Tibial nerve (tissue), 3 donors: ENCODE data around the genes GAGE10, GAGE12J, GAGE12F, EZHIP, NUDT11, CENPVL2 and MAGED4B.

GRCh38 chrX:49230725-49231330 lies 2.3 kb downstream of the CACNA1F start:
- PRO-cap: no peak
- RAMPAGE, long total RNA, 3 experiments: no peak in any of the 3 experiments

- PRO-cap: no peak
- RAMPAGE, long total RNA, 3 experiments: no peak in any of the 3 experiments
These were observed 2.3 kb upstream of the FOXP3 start for GRCh38 chrX:49266746-49267179.

- PRO-cap: no peak
- RAMPAGE, long total RNA, 3 experiments: no peak in any of the 3 experiments
These were observed at the start of gene GAGE10 for GRCh38 chrX:49303196-49303939. Gene GAGE10 (plus strand): TSS chrX:49303646.

DNA sequence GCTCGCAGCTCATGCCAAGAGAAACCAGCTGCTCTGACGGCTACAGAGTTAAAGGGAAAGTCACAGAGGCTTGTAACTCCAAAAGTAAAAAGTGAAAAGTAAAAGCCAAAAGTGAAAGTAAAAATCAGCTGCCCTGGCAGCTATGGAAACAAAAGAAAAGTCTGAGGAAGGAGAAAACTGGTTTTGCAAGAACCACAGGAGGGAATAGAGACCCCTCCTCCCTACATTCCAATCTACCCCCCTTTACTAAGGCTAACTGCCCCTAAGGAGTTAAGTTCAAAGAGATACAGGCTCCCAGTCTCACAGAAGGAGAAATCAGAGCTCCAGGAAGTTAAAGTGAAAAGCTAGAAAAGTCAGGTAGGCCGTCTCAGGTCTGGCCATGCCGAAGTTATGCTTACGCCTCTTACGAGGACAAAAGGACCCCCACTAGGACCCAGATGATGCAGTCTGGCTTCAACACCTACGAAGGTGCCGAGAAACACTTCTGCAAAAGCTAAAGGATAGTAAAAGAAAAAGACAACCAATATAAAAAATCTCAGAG lies 6.1 kb downstream of the GAGE10 start:
- PRO-cap: no peak
- RAMPAGE, long total RNA, 3 experiments: no peak in any of the 3 experiments

- PRO-cap: no peak
- RAMPAGE, long total RNA, 3 experiments: no peak in any of the 3 experiments
These were observed at the start of gene GAGE12J for GRCh38 chrX:49321958-49322266. Gene GAGE12J (plus strand): TSS chrX:49322037.

DNA sequence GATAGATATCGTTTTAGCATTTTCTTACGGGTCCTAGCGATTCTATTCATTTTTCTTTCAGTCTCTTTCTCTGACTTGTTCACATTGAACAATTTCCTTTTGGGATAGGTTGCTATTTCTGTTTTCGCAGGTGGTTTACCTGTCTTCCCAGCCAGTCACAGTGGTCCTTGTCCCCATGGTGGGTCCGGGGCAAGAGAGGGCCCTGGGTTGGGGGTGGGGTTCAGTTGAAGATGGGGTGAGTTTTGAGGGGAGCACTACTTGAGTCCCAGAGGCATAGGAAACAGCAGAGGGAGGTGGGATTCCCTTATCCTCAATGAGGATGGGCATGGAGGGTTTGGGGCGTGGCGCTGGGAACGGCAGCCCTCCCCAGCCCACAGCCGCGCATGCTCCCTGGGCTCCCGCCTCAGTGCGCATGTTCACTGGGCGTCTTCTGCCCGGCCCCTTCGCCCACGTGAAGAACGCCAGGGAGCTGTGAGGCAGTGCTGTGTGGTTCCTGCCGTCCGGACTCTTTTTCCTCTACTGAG lies at the start of gene GAGE12F:
TSS of gene GAGE12F (plus strand) at position 426 of the 524 bp plus-strand sequence.
- PRO-cap: no peak
- RAMPAGE, long total RNA, 3 experiments: no peak in any of the 3 experiments

DNA sequence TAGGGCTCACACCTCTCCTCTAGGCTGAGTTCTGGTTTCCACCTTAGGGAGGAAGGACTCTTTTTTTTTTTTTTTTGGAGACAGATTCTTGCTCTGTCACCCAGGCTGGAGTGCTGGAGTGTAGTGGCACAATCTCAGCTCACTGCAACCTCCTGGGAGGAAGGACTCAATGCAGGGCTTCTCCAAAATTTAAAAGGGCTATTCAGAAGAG lies 10.1 kb downstream of the PAGE4 start:
- PRO-cap: no peak
- RAMPAGE, long total RNA, 3 experiments: no peak in any of the 3 experiments

DNA sequence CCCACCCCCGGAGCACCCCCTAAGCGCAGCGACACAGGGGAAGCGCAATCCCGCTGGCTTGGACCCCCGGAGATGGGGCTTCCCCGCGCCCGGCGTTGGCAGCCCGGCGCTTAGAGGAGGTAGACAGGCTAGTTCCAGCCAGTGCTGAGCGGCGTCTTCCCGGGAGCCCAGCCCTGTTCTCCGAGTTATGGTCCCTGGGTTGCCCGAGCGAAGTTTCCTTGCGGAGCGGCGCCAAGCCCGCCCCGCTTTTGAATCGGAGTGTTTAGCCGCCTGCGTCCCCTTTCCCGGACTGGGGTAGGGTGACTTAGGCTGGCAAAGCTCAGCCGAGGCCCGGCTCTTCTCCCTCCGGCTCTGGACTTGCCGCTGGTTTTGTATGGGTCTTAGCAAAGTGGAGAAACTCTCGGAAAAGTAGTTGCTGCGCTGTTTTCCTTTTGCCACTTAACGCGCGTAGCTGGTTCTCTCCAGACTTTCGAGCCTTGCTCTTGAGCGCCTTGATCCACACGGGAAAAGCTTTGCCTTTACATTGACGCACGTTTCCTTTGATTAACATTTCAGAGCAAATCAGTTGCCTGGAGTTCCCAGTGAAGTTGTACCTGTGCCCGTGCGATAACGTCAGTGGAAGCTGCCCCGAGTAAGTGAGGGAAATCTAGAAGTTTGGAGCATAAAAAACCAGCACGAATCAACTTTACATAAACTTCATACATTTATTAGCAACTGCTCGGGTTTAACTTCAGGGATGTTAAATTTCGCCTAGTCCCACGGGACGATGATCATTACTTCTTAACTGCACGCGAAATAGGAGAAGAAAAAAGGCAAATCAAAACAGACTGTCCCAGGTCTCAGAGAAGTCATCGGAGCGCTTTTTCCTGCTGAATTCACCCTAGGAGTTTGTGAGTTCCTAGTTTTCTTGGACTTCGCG lies 715 bp downstream of the CLCN5 start:
- PRO-cap: no peak
- RAMPAGE, long total RNA, 3 experiments: no peak in any of the 3 experiments

DNA sequence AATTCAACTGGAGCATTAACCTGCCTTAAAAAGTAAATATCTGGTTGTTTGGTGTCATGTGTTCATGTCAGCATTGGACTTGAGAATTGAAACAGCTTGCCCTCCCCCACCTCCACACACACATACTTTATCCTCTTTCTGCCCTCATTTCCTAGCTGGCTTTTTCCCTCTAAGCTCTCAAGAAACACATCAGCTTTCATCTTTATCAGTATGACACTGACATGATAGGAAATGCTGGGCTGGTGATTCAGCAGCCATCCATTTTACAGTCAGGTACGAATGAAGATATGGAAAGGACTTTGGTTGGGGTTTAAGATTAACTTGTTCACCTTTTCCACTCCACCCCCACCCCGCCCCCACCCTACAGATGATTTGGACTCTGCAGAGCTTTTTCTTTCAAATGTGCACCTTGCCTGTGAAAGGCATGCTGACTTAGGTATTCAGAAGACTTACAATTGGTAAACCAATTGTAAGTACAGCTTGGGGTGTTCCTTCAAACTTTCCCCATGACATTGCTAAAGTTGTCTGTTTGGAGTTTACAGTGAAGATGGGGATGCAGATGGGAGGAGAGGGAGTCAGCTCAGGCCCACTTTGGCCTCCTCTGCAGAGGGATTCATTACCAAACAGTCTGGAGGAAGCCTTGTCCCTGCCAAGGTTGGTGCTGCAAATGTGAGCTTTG lies 132.5 kb downstream of the AKAP4 start:
- PRO-cap: no peak
- RAMPAGE, long total RNA, 3 experiments: no peak in any of the 3 experiments

- PRO-cap: no peak
- RAMPAGE, long total RNA, 3 experiments: no peak in any of the 3 experiments
These were observed at the start of gene EZHIP for GRCh38 chrX:51406543-51407070. Gene EZHIP (plus strand): TSS chrX:51406948.

DNA sequence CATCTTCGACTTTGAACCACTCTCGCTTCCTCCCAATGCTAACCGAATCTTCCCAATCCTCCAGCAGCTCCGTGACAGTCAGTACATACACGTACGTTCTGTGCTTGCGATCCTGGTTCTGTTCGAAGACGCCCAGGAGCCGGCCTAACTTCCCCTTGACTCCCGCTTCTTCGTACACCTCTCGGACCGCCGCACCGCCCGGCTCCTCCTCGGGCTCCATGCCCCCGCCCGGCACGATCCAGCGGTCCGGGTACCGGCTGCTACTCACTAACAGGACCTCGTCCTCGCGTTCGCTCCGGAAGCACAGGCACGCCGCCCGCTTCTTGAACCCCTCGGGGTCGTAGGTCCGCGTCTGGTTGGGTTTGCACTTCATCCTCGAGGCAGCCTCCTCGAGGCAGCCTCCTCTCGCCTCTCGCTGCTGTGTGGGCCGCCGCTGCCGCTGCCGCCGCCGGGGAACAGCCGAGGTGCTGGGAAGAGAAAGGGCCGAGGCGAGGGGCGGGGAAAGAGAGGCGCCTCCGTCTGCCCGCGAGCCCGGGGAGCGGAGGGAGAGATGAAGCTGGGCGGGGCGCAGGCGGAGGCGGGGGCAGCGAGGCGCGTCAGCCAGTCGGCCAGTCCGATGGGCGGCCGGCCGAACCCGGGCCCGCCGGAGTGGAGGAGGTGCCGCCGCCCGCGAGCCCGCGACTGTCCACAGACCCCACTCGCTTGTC lies at the start of gene NUDT11:
TSS of gene NUDT11 (minus strand) at position 521 of the 707 bp plus-strand sequence.
- PRO-cap: bidirectional peak, plus-strand start at position 637 of the sequence, minus-strand start at position 525 of the sequence
- RAMPAGE, long total RNA, 3 experiments: start-site peak on the minus strand in 3 of 3 experiments, centred at positions 497 to 523 of the sequence, 7 to 15 reads per replicate

GRCh38 chrX:51682615-51683119 lies at the start of gene CENPVL2:
Gene CENPVL2 (minus strand): TSS chrX:51682831.
- PRO-cap: no peak
- RAMPAGE, long total RNA, 3 experiments: no peak in any of the 3 experiments

DNA sequence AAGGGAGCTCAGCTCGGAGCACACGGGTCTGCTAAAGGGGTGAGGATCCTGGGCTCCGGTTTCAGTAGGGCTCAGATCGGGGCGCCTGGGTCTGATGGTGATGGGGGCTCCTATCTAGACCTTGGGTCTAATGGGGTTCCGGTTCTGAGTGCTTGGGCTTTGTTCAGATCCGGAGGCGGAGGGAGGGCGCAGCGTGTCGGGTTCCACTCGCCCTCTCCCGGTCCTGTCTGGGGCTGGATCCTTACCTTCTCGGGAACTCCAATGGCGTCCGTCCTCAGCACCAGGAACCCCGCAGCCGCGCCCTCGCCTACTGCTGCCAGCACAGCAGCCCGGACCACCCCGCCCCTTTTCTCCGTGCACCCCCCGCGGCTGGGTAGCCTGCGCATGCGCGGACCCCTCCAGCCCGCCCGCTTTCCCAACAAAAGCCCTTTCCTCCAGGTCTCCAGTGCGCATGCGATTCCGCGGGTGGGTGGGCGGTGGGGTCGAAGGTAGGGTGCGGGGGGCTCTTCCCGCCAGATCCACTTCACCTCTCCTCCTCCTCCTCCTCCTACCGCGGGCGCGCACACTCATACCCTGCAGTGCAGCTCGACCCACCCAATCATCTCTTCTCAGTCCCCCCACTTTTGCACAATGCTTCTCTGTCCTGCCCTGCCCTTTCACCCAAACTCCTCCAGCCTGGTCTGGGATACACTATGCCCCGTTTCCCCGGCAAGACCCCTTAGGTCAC lies at the start of gene MAGED4B:
TSS of gene MAGED4B (minus strand) at position 299 of the 727 bp plus-strand sequence.
- PRO-cap: no peak
- RAMPAGE, long total RNA, 3 experiments: no peak in any of the 3 experiments

DNA sequence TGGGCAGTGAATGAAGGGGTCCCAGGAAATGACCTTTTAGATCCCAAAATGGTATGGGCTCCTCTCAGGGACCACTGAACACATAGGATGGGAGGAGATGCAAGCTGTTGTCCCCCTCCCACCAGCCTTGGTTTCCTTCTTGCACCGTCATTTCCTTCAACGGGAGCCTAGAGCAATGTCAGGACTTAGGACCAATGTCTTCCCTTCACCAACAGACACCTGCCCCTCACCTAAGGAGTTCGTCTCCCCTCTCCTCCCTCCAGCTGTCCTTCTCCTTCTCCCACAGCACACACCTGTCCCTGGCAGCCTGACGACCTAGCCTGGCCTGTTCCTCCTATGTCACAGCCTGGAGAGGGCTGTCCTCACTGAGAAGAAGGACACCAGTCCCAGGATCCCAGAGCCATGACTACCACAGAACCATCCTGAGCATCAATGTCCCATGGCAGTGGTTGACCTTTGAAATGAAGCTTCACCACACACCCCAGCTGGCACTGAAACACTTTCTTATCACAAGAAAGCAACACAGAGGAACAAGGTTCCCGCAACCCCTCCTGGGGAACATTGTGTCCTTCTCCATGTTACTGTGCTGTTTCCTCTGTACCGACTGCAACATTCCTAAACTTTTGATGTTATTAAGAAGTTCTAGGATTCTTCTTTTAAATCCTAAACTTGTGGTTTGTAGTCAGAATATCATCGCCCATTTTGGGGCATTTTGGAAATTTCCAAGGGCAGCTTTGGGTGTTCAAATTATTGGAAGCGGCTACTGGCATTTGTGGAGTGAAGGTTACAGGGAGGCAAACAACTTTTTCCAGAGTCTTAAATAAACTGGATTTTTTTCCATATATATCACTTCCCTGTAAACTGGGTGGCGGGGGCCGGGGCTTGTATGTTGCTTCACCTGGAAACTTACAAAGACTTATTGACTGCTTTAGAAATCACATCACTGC lies 21.2 kb upstream of the FAM156A start:
- PRO-cap: no peak
- RAMPAGE, long total RNA, 3 experiments: no peak in any of the 3 experiments

DNA sequence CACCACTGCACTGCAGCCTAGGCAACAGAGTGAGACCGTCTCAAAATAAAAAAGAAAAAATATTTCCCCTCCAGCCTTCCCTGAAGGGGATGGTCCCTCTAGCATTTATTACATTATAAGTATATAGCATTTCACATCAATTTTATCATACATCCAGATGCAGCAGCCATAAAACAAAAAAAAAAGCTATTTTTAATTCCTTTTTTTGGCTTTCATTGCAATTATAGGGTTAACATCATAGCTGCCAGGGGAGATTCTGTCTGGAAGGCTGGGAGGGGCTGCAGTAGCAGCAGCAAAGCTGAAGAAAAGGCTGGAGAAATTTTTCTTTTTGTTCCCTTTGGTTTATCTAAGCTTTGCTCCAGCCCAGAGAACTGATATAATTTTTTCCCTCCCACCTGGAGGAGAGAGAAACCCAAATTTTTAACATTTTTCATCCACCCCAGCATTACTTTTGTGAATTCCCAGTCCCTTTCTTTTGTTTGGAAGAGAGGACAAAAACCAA lies 24.9 kb upstream of the FAM156A start:
- PRO-cap: no peak
- RAMPAGE, long total RNA, 3 experiments: no peak in any of the 3 experiments

- PRO-cap: no peak
- RAMPAGE, long total RNA, 3 experiments: no peak in any of the 3 experiments
These were observed 51.9 kb downstream of the KANTR start for GRCh38 chrX:53145380-53146609.

- PRO-cap: no peak
- RAMPAGE, long total RNA, 3 experiments: no peak in any of the 3 experiments
These were observed 23.8 kb upstream of the KDM5C start for GRCh38 chrX:53248576-53249443.

DNA sequence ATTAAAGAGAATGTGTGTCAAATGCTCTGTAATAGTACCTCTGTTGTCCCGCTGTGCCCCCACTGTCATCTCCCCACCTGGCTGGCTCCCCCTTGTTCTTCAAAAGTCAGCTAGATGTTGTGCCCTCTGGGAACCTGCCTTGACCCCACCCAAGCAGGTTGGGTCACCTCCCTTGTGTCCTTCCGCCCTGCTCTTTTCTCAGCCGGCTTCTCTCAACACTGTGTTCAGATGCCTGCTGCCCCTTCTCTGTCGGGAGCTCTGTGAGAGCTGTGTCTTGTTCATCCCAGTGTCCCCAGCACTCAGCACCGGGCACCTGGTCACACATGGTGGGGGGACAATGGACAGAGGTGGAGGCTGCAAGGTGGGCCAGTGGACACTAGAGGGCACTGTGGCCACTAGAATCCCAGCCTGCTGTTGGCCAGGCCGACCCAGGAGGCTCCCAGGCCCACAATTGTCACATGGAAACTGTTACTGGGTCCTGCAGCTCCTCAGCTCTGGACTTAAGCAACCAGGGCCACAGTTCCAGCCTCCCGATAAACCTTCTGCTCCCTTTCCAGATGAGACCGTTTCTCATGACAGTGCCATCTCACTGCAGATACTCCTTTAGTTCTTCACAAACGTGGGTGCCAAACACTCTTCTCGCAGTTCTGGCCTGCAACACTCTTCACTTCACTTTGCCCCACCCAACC lies 36.6 kb downstream of the IQSEC2 start:
- PRO-cap: no peak
- RAMPAGE, long total RNA, 3 experiments: no peak in any of the 3 experiments

- PRO-cap: no peak
- RAMPAGE, long total RNA, 3 experiments: no peak in any of the 3 experiments
These were observed 33.2 kb downstream of the IQSEC2 start for GRCh38 chrX:53287396-53288902.

DNA sequence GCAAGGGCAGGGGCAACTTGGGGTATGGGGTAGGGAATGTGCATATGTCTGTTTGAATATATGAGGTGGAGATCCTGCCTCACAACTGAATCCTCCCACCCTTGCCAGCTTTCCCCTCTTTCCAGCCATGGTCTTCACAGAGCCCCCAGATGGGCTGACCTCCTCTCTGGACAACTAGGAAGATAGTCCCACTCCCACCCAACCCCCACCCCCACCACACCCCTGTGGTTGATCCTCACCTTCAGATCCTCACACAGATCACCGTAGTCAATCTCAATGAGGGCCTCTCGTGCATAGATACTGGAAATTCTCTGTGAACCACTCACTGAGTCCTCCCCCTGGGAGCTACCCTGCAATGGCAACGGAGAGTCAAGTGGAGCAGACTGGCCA lies 27.9 kb downstream of the SMC1A start:
- PRO-cap: no peak
- RAMPAGE, long total RNA, 3 experiments: start-site peak on the minus strand in 1 of 3 experiments, centred at position 269 of the sequence, 55 reads per replicate